ENCODE results near the gene MMP17.

- PRO-cap, 2 experiments, result no peak in any of the 2 experiments
- RAMPAGE, long total RNA, 4 experiments, result no peak in any of the 4 experiments
Measured at GRCh38 chr12:128361586-128362198, 94.7 kb downstream of the TMEM132C start.

- PRO-cap, 2 experiments, result no peak in any of the 2 experiments
- RAMPAGE, long total RNA, 4 experiments, result start-site peak on the minus strand in 1 of 4 experiments, at chr12:128813248-128813254 at its widest, 7 reads per replicate
Measured at GRCh38 chr12:128813103-128813760, 10.5 kb downstream of the SLC15A4 start.

- PRO-cap, 2 experiments, result no peak in any of the 2 experiments
- RAMPAGE, long total RNA, 4 experiments, result no peak in any of the 4 experiments
Measured at GRCh38 chr12:130339965-130340355, 2.3 kb downstream of the PIWIL1 start.

- PRO-cap, 2 experiments, result no peak in any of the 2 experiments
- RAMPAGE, long total RNA, 4 experiments, result no peak in any of the 4 experiments
Measured at GRCh38 chr12:130868366-130869097, 3.3 kb upstream of the RAN start.

GRCh38 chr12:130878878-130879826, 7.3 kb downstream of the RAN start:
- PRO-cap, 2 experiments, result no peak in any of the 2 experiments
- RAMPAGE, long total RNA, 4 experiments, result no peak in any of the 4 experiments

GRCh38 chr12:130961677-130962326, 8.1 kb downstream of the ADGRD1 start:
- PRO-cap, 2 experiments, result no peak in any of the 2 experiments
- RAMPAGE, long total RNA, 4 experiments, result no peak in any of the 4 experiments

GRCh38 chr12:130992314-130992990, 38.7 kb downstream of the ADGRD1 start:
- PRO-cap, 2 experiments, result no peak in any of the 2 experiments
- RAMPAGE, long total RNA, 4 experiments, result start-site peak on the minus strand in 3 of 4 experiments, at chr12:130992560-130992566 at its widest, 5 to 42 reads per replicate

DNA sequence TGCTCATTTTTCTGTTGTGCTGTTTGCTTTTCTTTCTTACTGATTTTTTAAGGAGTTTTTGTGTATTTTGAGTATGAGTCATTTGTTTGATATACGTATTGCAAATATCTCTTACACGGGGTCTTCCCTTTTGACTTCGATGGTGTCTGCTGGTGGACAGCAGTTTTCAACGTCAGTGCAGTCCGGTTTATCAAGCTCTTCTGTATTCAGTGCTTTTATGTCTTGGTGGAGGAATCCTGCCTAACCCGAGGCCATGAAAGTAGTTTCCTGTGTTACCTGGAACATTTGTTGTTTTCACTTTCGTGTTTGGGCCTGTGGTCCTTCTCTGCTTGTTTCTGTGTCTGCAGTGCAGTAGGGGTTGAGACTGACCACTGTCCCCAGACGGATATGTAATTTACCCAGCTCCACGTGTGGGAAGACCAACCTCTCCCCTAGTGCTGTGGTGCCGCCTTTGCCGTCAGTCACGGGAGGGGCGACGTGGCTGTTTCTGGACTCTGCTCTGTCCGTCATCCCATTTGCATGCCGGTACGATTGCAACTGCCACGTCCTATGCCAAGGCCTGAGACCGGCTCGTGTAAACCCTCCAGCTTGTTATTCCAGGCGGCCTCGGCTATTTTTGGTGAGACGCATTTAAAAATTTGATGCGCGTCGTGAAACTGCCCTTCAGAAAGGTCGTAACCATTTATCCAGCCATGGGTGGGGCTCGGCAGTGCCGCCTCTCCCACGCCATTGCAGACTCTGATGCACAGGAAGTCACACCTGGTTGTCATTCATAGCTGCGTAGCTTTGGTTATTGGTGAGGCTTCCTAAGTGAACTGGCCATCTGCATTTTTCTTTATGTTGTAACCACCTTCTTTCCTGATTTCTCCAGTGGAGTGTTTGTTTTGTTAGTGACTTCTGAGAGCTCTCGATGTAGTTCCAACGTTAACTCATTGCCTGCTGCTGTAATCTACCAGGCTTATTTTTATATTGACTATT, 74.9 kb downstream of the ADGRD1 start:
- PRO-cap, 2 experiments, result no peak in any of the 2 experiments
- RAMPAGE, long total RNA, 4 experiments, result no peak in any of the 4 experiments

DNA sequence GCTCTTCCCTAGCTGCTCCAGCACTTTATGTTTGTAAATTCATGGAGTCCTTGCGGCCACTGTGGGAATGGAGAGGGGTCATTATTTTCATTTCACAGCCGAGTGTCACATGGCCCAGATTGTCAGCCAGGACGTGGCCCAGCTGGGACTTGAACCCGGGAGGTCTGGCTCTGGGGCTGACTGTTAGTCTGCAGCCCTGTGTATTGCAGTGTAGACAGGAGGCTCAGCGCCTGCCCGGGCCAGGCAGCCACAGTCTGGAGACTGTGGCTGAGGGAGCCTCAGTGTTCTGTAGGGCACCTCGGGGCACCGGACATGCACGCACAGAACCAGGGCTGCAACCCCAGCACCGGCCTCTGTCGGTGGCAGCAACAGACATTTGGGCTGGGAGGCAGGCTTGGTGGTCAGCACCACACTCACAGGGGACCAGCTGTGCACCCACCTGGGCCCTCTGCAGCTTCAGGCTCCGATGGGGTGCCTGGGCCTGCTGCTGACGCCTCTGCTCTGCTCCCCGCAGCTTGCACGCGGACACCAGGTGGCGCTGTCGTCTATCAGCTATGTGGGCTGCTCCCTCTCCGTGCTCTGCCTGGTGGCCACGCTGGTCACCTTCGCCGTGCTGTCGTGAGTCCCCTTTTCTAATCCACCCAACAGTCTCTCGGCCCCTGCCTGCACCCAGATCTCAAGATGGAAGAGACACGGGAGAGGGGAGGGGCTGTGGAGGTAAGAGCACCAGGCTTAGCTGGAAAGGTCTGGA, 150.8 kb downstream of the ADGRD1 start:
- PRO-cap, 2 experiments, result no peak in any of the 2 experiments
- RAMPAGE, long total RNA, 4 experiments, result no peak in any of the 4 experiments

DNA sequence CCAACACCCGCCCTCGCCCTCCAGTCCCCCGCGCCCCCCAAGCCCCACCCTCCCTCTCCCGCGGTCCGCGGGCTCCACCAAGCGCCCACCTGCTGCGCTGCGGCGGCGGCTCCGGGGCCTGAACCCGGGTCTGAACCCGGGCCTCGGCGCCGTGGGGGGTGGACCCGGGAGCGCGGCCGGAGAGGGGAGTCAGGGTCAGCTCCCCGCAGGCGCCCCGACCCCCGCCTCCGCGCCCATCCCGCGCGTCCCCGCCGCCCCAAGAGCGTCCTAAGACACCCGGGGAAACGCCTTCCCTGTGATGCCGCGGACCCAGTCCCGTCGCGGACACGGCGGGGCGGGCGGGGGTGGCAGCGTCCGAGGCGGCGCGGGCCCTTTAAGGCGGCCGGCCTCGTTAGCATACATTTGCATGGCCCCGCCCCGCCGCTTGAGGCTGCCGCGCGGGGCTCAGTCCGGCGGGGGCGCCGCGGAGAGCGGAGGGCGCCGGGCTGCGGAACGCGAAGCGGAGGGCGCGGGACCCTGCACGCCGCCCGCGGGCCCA, at the start of gene MMP17:
Gene MMP17 (plus strand): TSS at position 447 of the 538 bp plus-strand sequence.
- PRO-cap, 2 experiments, result peak in 2 of 2 experiments; most common plus-strand start position 447 of the sequence (in 2)
- RAMPAGE, long total RNA, 4 experiments, result no peak in any of the 4 experiments

- PRO-cap, 2 experiments, result no peak in any of the 2 experiments
- RAMPAGE, long total RNA, 4 experiments, result no peak in any of the 4 experiments
Measured at GRCh38 chr12:131863057-131863489, 31.3 kb upstream of the ULK1 start.

DNA sequence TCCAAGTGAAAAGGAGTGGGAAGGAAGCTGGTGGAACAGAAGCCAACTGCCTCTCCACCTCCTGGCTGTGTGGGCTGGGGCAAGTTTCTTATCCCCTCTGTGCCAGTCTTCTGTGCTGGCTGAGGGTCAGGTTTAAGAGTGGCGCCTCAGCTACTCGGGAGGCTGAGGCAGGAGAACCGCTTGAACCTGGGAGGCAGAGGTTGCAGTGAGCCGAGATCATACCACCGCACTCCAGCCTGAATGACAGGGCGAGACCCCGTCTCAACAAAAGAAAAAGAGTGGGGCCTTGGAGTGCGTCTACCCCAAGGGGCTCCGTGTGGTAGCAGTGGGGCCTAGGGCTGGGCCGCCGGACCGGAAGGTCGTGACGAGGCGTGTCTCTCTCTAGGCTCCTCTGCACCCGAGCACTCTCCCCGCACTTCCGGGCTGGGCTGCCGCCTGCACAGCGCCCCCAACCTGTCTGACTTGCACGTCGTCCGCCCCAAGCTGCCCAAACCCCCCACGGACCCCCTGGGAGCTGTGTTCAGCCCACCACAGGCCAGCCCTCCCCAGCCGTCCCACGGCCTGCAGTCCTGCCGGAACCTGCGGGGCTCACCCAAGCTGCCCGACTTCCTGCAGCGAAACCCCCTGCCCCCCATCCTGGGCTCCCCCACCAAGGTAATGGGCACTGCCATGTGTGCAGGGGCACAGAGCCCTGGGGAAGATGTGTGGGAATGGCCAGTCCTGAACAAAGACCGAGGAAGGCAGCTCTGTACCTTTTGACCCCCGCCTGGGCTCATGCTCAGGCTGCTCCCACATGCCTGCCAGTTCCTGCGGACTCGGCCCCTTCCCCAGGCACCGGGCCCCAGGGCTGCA, 13.3 kb upstream of the PUS1 start:
- PRO-cap, 2 experiments, result no peak in any of the 2 experiments
- RAMPAGE, long total RNA, 4 experiments, result start-site peak on the plus strand in 1 of 4 experiments, centred at positions 227 to 419 of the sequence, 6 reads per replicate

DNA sequence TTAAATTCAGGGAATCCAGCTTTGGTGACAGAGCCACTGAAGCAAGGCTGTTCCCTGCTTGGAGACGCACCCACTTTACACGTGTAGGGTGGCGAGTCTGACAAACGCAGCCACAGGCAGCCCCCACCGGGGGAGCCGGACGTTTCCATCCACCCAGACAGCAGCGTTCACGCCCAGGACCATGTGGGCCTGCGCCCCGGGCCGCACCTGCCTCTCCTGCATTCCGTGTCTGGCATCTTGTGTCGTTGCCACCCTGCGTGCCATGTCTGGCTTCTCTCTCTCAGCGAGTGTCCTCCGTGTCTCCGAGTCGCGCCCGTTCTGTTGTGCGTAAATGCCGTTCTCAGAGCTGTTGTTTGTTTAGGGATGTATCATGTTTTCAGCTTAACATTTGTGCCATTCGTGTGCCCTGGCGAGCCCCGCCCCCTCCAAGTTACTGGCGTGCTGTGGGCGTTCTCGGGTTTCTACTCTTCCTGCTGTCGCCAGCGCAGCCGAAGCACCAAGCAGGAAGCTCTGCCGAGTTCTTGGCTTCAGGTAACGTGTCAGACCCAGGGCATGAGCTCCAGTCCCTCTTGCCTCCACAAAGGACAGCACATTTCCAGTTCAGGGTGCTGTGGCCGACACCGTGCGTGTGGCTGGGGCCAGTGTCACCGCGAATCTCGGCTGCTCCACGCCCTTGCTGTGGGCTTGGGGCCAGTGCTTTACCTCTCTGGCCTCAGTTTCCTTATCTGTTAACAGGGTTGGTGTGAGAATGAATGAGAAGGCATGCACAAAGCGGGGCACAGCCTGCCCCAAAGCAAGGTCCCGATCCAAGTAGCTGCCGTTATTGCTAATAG, 34.7 kb downstream of the NOC4L start:
- PRO-cap, 2 experiments, result peak in 1 of 2 experiments; most common minus-strand start position 320 of the sequence (in 1)
- RAMPAGE, long total RNA, 4 experiments, result no peak in any of the 4 experiments

GRCh38 chr12:132273372-132274036, 55.9 kb downstream of the GALNT9 start:
- PRO-cap, 2 experiments, result no peak in any of the 2 experiments
- RAMPAGE, long total RNA, 4 experiments, result no peak in any of the 4 experiments

DNA sequence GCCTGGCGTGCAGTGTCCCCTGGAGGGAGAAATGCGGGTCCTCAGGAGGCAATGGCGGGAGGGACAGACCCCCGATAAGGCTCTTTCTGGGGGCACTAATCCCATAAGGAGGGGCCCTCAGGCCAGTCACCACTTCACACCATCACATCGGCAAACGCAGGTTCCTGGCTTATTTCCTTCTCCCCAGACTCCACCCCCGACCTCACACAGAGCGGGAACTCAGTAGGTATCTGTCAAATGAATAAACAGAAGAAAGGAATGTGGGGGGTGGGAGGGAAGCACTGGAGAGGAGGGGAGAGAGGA, 52.8 kb upstream of the FBRSL1 start:
- PRO-cap, 2 experiments, result no peak in any of the 2 experiments
- RAMPAGE, long total RNA, 4 experiments, result no peak in any of the 4 experiments

- PRO-cap, 2 experiments, result no peak in any of the 2 experiments
- RAMPAGE, long total RNA, 4 experiments, result no peak in any of the 4 experiments
Measured at GRCh38 chr12:132437476-132438573, 52.1 kb upstream of the FBRSL1 start.

DNA sequence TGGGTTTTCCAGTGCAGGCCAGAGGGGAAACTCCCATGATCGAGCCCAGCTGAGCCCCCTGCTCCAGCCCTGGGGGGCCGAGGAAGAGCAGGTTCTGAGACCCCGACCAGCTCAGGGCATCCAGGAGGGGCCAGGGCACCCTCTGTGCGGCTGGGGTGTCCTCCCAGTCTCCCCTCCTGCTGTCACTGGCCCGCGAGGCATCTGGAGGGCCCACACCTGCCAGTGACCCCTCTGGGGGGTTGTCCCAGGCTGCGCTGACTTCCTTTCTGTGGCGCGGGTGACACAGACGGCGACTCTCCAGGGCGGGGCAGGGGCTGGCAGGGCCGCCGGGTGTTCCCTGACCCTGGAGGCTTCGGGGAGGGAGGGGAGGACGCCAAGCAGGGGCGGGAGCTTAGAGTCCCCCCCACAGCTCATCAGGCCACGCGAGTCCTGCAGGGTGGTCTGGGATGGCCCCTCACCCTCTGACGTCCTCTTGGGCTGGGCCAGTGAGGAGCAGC, 38.8 kb upstream of the FBRSL1 start:
- PRO-cap, 2 experiments, result no peak in any of the 2 experiments
- RAMPAGE, long total RNA, 4 experiments, result no peak in any of the 4 experiments

DNA sequence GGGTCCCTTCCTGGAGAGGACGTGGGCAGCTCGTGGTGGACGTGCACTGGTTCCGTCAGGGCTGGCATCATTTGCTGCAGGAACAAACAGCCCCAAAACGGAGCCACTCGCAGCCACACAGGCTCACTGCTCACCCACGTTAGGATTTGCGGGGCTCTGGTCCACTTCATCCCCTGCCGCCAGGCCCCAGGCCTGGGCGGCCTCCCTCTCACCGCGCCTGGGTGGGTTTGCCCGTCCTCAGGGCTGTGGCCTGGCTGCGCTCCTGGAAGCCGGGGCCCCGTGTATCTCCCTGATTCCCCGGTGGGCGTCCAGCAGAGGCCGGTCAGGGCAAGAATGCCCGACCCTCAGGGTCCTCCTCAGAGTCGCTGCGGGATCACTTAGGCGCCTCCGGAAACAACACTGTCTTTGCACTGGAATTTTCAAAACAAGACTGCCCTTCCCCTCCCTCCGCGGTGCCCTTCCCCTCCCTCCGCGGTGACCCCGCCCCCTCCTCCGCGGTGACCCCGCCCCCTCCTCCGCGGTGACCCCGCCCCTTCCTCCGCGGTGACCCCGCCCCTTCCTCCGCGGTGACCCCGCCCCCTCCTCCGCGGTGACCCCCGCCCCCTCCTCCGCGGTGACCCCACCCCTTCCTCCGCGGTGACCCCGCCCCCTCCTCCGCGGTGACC, 15.6 kb upstream of the FBRSL1 start:
- PRO-cap, 2 experiments, result peak in 1 of 2 experiments; most common minus-strand start position 398 of the sequence (in 1)
- RAMPAGE, long total RNA, 4 experiments, result no peak in any of the 4 experiments

- PRO-cap, 2 experiments, result no peak in any of the 2 experiments
- RAMPAGE, long total RNA, 4 experiments, result no peak in any of the 4 experiments
Measured at GRCh38 chr12:132476844-132477514, 13.0 kb upstream of the FBRSL1 start.

GRCh38 chr12:132487384-132487768, 2.6 kb upstream of the FBRSL1 start:
- PRO-cap, 2 experiments, result no peak in any of the 2 experiments
- RAMPAGE, long total RNA, 4 experiments, result no peak in any of the 4 experiments